H4 (cell line): ENCODE measurements around a stretch of chr2.

- RAMPAGE, long total RNA: no peak
These were observed 8.5 kb downstream of the CDCA7 start for GRCh38 chr2:173363183-173363586.

DNA sequence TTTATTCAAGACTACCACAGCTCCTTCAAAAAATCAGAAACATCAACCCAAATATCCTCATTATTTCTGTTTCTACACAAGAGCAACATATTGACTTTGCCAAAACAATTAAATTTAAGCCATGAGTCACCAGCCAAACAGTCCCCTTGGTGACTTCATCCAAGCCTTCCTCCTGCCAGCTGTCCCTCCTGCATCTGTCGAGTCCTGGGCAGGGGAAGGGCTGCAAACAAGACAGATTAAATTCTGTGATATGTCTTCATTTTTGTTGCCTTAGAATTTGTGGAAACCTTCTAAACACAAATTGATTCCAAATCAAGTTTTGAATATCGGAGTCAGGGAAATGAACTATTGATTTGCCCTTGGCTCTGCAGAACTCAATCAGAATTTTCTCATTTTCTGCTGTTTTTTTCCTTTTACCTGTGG, 110.3 kb downstream of the SP3 start:
- RAMPAGE, long total RNA: no peak

DNA sequence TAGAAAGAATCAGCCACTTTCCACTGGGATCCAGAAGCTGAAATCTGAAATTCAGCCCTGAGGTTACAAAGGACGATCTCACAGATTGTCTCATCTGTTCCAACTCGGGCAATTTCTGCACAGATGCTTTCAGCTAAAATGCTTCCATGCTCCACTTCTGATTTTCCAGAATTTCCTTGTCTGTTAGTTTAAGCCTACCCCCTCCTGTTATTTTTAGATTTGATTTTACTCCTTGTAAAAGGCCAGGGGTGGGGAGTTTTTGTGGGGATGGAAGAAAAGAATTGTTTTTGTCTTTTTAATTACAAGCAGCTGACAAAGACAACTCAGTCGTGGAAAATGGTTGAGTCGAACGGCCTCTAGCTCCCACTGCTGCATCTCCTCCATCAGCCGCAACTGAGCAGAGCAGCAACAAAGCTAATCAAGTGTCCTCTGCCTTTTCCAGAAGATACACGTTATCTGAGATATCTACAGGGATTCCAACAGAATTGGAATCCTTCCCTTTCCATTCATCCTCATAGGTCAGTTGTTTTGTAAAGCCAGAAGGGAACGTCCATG, 97.9 kb downstream of the SP3 start:
- RAMPAGE, long total RNA: no peak

DNA sequence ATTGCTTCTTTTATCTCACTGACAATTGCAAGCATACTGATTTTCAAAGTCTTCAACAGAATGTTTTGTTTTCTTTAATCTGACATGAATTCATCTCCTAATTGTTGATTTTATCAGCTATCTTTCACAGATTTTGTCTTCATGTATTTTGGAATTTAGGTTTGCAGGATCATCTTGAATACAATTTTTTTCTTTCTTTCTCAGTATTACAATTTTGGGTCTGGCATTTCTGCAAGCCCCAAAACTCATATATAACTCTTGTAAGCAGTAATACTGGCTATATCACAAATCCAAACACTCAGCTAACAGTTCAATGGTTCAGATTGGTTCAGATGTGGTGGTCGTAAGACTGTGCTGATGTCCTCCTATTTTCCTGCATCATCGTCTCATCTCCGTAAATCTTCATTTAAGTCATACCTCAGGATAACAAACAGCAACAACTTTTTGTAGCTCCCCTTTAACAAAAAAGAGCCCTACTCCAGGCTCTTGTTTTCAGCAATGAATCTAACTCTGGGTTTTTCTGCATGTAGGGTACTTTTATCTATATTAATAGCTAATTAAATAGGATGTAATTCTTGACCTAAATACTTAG, 17.5 kb downstream of the SP3 start:
- RAMPAGE, long total RNA: no peak

DNA sequence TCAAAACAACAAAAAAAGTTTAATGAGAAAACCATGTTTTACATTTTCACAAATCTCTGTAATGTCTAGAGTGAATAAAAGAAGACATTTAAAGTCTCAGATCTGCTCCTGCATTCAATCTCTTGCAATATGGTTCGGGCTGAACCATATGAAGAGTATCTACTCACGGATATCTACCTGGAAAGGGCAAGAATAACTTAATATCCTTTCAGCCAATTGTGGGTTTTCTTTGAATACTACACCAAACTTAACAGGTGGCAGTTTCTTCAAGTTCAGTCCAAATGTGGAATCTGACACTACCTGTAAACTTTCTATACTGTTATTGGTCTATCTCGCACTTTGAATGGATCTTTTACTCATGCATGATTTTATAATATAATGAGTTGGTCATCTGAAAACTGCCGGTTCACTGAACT, 13.7 kb downstream of the SP3 start:
- RAMPAGE, long total RNA: no peak

DNA sequence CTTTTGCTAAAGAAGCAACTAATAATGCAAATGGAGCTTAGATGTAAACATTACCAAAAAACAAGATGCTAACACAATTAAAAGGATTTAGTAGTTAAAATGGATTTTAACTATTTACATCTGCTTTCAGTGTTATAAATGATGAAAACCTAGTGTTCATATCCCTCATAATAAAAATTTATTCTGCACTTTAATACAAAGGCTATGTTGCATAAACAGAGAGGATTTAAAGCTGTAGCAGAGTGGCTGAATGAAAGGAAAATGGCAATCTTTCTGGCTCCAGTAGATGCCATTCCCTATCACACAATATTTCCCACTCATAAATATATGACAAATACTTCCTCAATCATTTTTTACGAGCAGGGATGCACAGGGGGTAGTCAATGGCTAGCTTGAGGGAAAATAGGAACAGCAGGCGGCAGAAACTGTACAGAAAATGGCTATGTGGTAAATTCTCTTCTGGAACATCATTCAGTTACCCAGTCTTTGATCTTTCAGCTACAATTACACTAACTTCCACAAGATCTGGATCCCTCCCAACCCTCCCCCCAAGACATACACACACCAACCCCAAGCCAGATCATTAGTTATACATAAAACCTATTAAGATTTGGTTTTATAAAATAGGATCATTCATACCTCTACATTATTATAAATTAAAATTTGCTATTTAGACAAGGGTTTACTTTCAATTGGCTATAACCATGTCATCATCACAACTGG, 127.2 kb downstream of the OLA1 start:
- RAMPAGE, long total RNA: no peak

GRCh38 chr2:174596890-174597494, 612 bp downstream of the WIPF1 start:
- RAMPAGE, long total RNA: no peak

- RAMPAGE, long total RNA: no peak
These were observed 34.0 kb downstream of the CHRNA1 start for GRCh38 chr2:174729991-174730901.

DNA sequence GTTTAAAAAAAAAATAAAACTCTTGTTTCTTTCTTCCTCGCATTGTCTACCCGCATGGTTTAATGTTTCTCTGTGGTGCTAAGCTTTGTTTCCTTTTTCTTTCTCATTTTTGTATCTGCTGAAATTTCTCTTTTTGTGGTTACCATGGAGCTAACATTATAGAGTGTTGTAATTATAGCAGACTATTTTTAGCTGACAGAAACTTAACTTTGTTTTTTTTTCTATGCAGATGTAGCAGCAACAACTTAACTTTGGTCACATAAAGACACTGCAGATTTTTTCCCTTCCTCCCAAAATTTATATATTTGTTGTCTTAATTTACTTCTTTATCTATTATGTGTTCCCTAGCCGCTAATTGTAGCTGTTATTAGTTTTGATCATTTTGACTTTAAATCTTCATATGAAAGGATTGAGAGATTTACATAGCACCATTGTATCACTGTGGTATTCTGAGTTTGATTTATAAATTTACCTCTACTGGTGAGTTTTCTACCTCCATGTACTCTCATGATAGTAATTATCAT, 43.2 kb upstream of the CHN1 start:
- RAMPAGE, long total RNA: no peak

DNA sequence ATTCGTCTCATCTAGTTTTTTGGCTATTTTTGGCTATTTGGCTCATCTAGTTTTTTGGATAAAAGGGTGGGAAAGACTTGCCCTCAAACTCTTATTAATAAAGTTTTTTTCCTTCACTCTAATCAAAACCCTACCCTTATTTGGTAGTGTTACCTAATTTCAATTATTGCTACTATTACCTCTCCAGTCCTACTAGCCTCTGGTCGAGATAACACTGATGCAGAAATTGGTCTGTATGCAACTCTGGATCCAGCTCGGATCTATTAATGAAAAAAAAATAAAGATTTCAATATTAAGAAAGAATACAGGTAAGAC, 1.6 kb downstream of the ATP5MC3 start:
- RAMPAGE, long total RNA: no peak

DNA sequence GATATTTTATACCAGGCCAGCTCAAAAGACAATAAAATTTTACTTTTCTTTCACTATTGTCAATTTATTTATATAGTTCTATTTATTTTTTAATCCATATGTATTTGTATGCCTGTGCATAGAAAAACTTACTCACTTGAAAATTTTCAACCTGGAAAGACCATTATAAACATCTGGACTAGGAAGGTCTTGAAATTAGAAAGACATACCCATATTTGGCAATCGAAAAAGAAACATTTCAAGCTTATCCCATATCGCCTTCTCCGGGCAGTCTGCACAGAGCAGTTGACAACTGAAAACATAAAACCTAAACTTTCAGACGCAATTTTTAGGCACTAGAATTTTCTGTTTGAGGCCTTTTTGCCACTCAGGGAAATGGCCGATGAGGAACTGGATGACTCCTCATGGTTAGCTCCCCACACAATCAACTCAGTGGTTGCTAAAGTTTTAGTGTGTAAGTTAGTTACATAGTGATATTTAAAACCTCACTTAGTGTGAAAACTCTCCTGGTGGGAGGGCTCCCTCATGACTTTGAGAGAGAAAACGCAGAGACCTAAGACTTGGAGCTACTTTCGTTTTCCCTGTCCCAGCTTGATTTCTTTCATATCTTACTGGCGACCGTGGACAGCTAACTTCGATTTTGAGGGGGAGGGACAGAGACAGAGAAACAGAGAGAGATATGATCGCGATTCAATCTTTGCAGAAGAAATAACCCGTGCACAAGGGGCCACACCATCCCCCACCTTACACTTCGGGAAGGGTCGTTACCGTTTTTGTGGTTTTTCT, 3.2 kb upstream of the HOXD12 start:
- RAMPAGE, long total RNA: no peak

DNA sequence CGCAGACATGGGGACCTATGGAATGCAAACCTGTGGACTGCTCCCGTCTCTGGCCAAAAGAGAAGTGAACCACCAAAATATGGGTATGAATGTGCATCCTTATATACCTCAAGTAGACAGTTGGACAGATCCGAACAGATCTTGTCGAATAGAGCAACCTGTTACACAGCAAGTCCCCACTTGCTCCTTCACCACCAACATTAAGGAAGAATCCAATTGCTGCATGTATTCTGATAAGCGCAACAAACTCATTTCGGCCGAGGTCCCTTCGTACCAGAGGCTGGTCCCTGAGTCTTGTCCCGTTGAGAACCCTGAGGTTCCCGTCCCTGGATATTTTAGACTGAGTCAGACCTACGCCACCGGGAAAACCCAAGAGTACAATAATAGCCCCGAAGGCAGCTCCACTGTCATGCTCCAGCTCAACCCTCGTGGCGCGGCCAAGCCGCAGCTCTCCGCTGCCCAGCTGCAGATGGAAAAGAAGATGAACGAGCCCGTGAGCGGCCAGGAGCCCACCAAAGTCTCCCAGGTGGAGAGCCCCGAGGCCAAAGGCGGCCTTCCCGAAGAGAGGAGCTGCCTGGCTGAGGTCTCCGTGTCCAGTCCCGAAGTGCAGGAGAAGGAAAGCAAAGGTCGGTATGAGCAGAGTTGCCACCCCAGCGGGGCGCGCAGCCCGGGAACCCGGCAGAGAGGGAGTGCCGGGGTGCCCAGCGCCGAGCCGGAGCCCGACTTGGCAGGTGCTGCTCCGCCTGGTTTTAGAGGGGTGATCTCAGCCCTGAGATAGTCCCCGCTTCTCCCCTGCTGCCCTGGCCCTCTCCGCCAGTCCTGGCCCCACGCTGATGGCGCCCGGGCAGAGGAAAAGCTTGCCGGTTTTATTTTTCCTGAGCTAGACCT, 619 bp downstream of the HOXD10 start:
- RAMPAGE, long total RNA: no peak

DNA sequence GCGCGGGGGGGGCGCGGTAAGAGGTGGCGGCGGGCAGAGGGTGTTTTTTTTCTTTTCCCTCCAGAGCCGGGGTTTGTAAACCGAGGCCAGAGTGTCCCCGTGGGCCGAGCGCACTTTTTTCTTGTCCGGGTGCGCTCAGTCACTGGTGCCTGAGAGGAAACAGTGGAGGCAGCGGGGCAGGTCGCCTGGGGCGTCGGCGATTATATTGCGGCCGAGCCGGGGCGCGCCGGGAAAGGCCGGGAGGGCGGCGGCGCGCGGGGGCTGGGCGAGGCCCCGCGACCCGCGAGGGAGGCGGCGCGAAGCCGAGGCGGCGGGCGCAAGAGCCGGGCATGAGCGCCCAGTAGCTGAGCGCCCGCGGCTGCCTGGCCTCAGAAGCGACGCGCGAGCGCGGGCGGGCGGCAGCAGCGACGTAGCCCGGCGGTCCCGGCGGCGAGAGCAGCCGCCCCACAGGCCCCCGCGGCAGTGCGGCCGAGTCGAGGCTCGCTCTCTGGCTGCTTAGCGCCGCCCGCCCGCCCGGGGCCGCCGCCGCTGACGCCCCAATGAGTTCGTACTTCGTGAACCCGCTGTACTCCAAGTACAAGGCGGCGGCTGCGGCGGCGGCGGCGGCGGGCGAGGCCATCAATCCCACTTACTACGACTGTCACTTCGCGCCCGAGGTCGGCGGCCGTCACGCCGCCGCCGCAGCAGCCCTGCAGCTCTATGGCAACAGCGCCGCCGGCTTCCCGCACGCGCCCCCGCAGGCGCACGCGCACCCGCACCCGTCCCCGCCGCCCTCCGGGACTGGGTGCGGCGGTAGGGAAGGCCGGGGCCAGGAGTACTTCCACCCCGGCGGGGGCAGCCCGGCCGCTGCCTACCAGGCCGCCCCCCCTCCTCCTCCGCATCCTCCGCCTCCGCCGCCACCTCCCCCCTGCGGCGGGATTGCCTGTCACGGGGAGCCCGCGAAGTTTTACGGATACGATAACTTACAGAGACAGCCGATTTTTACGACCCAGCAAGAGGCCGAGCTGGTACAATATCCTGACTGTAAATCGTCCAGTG, 642 bp downstream of the HOXD8 start:
- RAMPAGE, long total RNA: no peak

DNA sequence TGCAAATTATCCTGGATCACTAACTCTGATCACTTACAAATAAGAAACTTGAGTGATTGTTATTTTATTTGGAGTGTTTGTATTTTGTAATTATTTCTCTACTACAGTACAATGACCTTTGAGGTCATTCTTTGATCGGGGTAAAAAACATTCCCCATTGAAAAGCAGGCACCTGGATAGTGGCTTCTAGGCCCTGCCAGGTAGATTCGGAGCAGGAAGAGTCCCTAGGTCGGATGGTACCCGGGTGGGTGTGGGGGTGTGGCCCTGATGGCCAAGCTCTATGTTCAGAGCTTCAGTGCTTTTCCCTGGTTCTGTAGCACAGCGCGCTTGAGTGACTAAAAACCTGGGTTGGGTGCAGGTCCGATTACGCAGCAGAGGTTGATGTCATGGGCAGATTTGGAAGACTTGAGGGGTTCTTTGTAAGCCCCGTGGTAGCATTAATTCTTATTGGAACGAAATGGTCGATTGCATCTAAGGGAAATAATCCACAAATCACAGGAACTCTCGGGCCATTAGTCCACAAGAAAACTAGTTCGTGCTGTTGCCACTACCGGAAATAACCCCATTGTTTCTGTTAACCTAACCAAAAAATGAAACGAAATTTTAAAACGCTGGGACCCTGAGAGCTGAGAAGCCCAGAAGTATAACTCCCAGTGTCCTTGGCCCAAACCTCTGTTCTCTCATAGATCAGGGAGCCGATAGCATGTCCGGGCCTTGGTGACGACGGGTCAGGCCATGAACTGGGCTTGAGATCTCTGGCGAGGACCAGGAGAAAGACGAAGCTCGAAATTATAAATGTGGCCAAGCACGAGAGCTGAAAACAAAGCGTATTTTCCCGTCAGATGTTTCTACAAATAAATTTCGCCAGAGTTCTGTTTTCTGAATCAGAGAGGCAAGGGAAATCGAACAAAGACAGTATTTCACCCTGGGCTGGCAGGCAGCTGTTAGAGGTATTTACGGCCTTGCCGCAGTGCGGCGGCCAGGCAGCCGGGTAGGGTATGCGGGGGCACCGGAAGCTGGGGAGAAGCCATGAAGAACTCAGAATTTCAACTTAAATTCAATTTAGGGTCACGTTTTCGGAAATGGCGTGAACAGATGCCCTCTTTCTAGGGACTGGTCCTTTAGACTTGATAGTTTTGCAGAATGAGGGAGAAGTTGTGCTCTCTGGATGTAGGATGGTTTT, 9.2 kb downstream of the HOXD8 start:
- RAMPAGE, long total RNA: no peak

DNA sequence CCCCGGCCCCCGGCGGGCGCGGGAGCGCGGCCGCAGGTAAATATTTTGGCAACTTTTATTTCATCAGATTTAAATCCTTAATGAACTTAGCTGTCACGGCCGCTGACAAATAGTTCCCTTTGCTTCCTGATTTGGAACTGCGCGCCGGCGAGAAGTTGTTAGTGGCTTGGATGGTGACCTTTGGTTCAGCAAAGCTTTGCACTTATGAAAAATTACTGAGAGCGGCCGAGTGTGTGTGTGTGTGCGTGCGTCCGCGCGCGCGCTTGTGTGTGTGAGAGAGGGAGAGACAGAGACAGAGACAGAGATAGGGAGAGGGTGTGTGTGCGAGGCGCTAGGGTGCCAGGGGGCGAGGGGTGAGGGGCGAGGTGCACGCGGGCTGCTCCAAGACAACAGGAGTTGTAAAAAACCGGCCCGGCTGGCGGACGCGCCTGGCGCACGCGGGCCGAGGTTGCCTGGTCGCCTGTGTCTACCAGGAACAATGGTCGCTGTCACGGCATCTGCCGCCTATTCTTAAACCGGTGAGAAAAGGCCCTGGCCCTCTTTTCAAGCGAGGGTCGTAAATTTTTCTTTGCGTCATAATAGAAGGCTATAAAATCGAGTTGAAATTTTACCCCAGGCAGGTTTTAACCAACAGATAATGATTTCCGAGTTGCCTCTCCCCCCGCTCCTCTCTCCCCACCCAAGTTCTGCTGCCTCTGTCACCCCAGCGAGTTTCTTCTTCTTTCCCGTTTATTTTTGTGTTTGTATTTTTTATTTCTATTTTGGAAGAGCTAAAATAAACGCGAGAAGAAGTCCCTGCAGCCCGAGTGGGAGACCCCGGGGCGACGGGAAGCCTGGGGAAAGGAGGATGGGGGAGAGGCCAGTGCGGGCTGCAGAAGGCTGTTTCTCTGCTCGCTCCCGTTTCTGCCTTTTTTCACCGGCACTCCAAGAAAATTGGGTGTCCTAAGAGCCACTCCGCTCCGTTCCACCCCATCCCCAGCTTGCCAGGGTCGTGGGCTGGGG, 611 bp downstream of the HOXD3 start:
- RAMPAGE, long total RNA: no peak

GRCh38 chr2:176158647-176159309, 1.7 kb downstream of the HOXD3 start:
- RAMPAGE, long total RNA: no peak

DNA sequence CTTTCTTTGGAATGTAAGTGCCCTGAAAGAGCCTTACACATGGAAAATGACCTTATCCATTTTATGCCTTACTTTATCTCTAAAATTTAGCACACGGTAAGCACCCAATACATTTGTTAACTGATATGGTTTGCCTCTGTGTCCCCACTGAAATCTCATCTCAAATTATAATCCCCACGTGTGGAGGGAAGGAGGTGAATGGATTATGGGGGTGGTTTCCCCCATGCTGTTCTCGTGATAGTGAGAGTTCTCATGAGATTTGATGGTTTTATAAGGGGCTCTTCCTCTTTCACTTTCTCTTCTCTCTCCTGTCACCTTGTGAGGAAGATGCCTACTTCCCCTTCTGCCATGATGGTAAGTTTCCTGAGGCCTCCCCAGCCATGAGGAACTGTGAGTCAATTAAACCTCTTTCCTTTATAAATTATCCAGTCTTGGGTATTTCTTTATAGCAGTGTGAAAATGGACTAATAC, 159.7 kb downstream of the MTX2 start:
- RAMPAGE, long total RNA: no peak

DNA sequence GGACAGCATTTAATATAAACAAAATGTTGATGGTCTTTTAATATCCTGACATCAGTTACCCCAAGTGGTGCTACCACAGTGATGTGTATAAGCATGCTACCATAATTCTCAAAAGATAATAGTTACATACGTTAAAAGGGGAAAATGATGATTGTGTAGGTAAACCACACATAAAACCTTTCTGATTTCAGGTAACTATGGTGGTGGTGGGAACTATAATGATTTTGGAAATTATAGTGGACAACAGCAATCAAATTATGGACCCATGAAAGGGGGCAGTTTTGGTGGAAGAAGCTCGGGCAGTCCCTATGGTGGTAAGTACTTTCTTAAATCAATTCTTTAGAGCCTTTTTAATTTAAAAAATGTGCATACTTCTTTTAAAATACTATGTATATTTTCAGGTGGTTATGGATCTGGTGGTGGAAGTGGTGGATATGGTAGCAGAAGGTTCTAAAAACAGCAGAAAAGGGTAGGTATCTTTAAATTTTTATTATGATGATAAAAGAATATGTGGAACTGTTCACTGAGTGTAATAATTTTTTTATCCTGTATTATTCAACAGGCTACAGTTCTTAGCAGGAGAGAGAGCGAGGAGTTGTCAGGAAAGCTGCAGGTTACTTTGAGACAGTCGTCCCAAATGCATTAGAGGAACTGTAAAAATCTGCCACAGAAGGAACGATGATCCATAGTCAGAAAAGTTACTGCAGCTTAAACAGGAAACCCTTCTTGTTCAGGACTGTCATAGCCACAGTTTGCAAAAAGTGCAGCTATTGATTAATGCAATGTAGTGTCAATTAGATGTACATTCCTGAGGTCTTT, 6.5 kb downstream of the HNRNPA3 start:
- RAMPAGE, long total RNA: no peak

- RAMPAGE, long total RNA: no peak
These were observed 18.7 kb downstream of the HNRNPA3 start for GRCh38 chr2:177230893-177232100.

DNA sequence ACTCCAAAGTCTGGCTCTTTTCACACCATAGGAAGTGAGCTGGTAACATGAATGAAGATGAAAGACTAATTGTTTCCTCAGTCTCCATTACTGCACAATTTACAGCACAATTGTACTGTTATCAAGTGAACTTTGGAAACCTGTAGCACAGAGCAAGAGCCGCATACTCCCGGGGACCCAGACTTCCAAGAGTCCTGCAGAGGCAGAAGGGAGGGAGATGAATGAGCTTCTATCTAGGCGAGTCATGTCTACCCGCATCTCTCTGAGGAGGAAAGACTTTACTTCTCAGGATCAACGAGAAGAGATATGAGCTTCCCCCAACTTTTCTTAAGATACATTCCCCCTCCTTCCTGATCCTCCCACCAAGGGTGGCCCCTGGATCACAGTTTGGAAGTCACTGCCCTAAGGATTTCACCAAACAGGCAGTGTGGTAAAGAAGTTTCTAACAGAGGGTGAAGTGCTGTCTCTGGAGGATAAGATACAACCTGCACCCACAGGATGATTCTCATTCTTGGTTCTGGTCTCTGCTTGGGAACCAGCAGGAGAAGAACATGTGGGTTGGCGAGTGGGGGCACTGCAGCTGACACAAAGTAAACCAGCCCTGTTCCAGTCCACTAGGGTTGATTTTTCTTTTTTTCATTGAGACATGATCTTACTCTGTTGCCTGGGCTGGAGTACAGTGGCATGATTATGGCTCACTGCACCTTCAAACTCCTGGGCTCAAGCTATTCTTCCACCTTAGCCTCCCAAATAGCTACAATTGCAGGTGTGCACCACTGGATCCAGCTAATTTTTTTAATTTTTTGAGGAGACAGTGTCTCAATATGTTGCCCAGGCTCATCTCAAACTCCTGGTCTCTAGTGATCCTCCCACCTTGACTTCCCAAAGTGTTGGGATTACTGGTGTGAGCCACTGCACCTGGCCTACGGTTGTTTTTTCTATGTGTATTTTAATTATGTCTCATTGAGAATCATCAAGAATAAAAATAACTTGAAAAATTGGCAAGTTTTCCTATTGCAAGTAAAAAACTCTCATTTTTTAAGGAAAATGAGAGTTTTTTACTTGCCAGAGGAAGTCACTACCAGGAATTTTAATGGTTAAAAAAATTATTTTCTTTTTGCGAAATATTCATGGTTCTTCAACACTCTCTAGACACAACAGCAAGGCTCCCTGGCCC, 9.2 kb downstream of the NFE2L2 start:
- RAMPAGE, long total RNA: no peak